Metastatic Liver Carcinoma in the Lung (tissue), 2 donors: Measurements from ENCODE around the gene FTCDNL1.

- PRO-cap, 2 experiments: peak in 2 of 2 experiments; most common plus-strand start chr2:199850768 (in 1); most common minus-strand start chr2:199851180 (in 2)
These were observed at the start of gene FTCDNL1 for GRCh38 chr2:199850461-199851430. FTCDNL1 (minus strand) TSS chr2:199851192.

DNA sequence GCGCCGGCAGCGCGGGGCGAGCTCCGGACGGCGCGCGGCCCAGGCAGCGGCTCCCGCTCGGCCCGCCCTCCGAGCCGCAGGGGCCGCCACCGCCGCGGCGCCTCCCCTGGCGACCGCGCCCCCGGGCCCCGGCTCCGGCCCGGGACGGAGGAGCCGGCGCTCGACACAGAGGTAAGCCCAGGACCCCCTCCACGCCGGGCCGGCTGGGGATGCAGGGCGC lies 169 bp downstream of the SPATS2L start:
- PRO-cap, 2 experiments: no peak in any of the 2 experiments

DNA sequence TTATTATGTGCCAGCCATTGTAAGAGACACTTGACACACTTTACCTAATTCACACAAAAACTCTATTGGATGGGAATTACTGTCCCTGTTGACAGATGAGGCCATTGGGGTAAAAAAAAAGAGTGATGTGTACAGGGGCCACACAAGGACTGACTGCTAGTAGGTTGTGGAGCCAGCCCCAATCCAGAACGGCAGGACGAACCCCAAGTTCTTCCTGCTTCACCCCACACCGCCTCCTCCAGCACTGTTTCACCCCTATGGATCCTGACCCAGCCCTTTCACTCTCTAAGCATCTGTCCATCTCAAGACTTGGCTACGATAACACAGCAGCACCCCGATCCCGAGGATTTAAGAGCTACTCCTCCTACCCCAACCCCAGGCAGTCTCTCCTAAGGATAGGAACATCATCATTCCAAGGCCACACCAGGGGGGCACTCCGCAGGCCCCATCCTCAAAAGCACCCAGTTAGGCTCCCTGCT lies 739 bp downstream of the KCTD18 start:
- PRO-cap, 2 experiments: no peak in any of the 2 experiments

DNA sequence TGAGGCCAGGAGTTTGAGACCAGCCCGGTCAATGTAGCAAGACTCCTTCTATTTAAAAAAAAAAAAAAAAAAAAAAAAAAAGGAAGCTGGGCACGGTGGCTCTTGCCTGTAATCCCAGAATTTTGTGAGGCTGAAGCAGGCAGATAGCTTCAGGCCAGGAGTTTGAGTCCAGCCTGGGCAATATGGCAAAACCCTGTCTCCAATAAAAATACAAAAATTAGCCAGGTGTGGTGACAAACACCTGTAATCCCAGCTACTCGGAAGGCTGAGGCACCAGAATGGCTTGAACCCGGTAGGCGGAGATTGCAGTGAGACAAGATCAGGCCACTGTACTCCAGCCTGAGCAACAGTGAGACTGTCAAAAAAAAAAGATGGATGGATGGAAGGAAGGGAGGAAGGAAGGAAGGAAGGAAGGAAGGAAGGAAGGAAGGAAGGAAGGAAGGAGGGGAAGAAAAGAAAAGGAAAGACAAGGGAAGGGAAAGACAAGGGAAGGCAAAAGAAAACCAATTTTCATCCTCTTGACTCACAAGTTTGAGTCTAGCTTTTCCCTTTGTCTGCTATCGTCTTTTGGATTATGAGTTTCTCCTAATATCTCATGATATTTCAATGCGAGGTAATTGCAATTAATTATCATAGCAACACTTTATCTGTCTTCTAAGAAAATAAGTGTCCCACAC lies 44.5 kb downstream of the AOX1 start:
- PRO-cap, 2 experiments: no peak in any of the 2 experiments

GRCh38 chr2:200766146-200766513 lies 45.6 kb upstream of the BZW1 start:
- PRO-cap, 2 experiments: no peak in any of the 2 experiments

DNA sequence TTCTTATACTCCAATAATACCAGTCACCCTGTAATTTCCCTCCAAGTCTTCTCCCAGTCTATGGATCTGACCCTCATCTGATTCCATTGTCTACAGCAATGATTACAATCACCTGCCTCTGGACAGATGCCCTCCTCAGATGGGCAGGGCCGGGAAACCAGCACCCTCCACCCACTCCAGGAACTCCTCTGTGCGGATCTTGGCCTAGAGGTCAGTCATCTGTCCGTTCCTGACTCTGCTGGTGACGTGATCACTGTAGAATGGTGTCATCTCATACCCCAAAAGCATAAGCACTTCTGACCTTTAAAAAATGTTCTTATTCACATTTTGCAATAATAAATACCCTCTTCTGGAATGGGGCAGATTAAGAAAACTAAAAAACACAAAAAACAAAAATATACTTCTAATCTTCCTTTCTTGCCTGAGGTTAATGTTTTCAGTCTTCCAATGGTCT lies 29.5 kb upstream of the BZW1 start:
- PRO-cap, 2 experiments: no peak in any of the 2 experiments

GRCh38 chr2:200787423-200787859 lies 24.3 kb upstream of the BZW1 start:
- PRO-cap, 2 experiments: no peak in any of the 2 experiments

DNA sequence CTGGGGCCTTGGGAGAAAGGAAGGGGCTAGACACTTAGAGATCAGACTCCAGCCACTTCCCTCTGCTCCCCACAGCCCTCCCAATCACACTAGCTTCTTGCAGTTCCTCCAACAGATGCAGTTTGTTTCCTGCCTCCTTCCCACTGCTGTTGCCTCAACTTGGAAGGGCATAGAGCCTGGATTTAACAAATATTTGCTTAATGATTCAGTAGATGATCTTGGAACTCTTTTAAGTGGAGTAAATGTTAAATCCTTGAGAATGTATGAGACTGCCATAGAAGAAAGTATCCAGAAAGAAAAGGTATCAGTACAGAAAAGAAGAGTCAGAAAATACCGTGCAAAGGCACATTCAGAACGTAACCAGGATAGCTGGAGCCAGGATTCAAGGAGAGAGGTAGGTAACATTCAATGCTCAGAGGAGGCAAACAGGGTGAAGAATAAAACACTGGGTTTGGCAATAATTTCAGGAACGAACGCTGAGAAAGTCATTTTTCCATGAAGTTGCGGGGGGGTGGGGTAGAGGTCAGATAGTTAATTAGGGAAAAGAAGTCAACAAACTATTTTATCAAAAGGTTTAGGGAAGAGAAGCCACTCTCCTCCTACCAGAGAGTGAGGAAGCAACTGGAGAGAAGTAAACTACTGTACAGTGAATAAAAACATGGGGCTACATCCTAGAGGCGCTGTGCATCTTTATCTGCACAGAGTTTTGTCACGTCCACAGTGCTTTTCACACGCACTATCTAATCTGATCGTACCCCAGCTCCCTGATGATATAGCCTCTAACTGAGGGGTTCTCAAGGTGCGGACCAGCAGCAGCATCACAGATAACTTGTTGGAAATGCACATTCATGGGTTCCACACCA lies 1.2 kb upstream of the BZW1 start:
- PRO-cap, 2 experiments: no peak in any of the 2 experiments

DNA sequence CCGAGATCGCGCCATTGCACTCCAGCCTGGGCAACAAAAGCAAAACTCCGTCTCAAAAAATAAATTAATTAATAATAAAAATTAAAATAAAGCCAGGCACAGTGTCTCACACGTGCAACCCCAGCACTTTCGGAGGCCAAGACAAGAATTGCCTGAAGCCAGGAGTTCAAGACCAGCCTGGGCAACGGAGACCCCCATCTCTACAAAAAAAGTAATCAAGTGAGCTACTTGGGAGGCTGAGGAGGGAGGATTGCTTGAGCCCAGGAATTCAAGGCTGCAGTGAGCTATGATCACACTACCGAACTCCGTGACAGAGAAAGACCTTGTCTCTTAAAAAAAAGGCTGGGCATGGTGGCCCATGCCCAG lies 18.9 kb downstream of the BZW1 start:
- PRO-cap, 2 experiments: no peak in any of the 2 experiments

DNA sequence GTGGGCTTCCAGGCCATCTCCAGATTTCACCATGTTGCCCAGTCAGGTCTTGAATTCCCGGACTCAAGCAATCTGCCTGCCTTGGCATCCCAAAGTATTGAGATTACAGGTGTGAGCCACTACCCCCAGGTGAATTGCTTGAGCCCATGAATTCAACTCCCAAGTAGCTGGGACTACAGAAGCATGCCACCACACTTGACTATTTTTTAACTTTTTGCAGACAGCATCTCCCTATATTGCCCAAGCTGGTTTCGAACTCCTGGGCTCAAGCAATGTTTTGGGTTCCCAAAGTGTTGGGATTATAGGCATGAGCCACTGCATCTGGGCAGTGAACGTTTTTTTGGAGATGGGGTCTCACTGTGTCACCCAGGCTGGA lies 14.8 kb downstream of the CLK1 start:
- PRO-cap, 2 experiments: no peak in any of the 2 experiments

DNA sequence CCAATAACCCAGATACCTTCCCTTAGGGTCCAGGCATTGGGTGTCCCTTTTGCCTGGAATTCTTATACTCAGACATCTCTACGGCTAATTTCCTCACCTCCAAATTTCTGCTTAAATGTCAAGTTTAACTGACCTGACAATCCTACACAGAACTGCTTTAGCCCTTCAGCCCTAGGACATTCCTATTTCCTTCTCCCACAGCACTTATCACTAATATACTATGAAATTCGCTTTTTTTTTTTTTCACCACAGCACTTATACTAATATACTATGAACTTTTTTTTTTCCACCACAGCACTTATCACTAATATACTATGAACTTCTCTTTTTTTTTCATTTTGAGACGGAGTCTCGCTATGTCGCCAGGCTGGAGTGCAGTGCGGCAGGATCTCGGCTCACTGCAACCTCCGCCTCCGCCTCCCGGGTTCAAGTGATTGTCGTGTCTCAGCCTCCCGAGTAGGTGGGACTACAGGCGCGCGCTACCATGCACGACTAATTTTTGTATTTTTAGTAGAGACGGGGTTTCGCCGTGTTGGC lies 612 bp downstream of the PPIL3 start:
- PRO-cap, 2 experiments: no peak in any of the 2 experiments

GRCh38 chr2:200968072-200968892 lies 4.8 kb upstream of the ORC2 start:
- PRO-cap, 2 experiments: no peak in any of the 2 experiments

GRCh38 chr2:201116768-201117246 lies 843 bp downstream of the CFLAR start:
- PRO-cap, 2 experiments: peak in 2 of 2 experiments; most common plus-strand start chr2:201116818 (in 2); most common minus-strand start chr2:201116969 (in 2)

- PRO-cap, 2 experiments: no peak in any of the 2 experiments
These were observed 10.2 kb downstream of the CFLAR start for GRCh38 chr2:201126208-201126544.

- PRO-cap, 2 experiments: no peak in any of the 2 experiments
These were observed 23.0 kb downstream of the CFLAR start for GRCh38 chr2:201138780-201139451.

GRCh38 chr2:201140003-201140609 lies 24.1 kb downstream of the CFLAR start:
- PRO-cap, 2 experiments: no peak in any of the 2 experiments

DNA sequence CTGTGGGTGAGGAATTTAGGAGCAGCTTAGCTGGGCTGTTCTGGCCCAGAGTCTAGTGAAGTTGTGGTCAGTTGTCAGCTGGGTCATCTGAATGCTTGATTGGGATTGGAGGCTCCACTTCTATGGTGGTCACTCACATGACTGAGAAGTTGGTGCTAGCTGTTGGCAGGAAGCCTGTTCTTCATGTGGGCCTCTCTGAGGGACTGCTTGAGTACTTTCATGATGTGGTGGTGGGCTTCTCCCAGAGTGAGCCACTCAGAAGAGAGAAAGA lies 23.2 kb upstream of the CASP10 start:
- PRO-cap, 2 experiments: no peak in any of the 2 experiments

- PRO-cap, 2 experiments: no peak in any of the 2 experiments
These were observed 8.3 kb upstream of the CASP10 start for GRCh38 chr2:201174515-201175169.

GRCh38 chr2:201233214-201234250 lies 26.8 kb upstream of the CASP8 start:
- PRO-cap, 2 experiments: peak in 2 of 2 experiments; most common plus-strand start chr2:201233470 (in 2); most common minus-strand start chr2:201233327 (in 1)

- PRO-cap, 2 experiments: no peak in any of the 2 experiments
These were observed 22.0 kb upstream of the FLACC1 start for GRCh38 chr2:201378855-201379831.